ENCODE data around the genes KLHL22, MED15 and SNAP29.

DNA sequence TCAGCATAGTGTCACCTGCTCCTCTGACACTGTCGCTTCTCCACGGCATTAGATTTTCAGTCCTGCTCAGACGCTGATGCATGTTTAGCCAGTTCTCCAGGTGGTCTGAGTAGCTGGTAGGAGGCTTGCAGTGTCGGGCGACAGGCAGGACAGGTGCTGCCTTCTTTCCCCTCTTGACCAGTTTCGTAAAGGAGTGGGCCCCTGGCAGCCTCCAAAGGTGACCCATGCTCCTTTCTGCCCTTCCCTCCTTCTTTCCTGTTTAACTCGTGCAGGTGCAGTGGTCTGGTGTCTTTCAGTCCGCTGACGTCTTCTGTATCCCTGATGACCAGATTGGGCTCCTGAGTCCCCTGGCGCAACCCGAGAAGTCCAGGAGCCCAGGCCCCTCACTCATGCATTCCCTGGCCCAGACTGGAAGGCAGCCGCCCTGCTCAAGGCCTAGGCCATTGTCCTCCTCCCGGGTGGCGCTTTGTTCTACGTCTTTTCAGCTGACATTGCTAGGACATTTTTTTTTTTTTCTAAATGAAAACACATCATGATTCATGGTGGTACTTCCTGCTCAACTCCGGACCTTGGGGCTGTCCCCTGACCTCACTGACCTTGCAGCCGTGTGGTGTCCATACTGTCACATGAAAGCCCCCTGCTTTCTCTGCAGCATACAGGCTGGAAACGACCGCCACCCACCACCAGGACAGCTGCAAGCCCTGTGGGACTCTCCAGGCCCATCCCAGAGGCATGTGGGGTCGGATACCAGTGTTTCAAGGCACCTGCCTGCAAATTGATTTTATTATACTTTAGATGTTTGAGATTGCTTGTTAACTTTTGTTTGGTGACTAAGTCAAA is 25.5 kb upstream of the TXNRD2 start:
- PRO-cap: no peak

DNA sequence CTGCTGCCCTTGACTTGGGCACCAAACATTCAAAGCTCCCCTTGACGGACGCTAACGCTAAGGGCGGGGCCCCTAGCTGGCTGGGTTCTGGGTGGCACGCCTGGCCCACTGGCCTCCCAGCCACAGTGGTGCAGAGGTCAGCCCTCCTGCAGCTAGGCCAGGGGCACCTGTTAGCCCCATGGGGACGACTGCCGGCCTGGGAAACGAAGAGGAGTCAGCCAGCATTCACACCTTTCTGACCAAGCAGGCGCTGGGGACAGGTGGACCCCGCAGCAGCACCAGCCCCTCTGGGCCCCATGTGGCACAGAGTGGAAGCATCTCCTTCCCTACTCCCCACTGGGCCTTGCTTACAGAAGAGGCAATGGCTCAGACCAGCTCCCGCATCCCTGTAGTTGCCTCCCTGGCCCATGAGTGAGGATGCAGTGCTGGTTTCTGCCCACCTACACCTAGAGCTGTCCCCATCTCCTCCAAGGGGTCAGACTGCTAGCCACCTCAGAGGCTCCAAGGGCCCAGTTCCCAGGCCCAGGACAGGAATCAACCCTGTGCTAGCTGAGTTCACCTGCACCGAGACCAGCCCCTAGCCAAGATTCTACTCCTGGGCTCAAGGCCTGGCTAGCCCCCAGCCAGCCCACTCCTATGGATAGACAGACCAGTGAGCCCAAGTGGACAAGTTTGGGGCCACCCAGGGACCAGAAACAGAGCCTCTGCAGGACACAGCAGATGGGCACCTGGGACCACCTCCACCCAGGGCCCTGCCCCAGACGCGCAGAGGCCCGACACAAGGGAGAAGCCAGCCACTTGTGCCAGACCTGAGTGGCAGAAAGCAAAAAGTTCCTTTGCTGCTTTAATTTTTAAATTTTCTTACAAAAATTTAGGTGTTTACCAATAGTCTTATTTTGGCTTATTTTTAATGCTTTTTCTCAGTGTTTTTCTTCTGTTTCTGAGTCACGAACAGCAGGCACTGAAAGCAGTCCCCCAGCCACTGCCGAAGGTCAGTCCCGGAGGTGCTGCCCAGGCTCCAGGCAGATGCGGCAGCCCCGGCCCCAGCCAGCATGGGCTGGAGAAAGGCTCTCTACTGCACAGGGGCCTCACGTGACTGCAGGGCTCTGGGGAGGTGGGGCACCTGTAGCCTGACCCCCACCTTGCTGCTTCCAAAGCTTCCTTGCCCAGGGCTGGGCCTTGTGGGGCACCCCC is 27.8 kb upstream of the TXNRD2 start:
- PRO-cap: no peak

GRCh38 chr22:20033060-20033245 is 12.0 kb downstream of the TANGO2 start:
- PRO-cap: no peak

DNA sequence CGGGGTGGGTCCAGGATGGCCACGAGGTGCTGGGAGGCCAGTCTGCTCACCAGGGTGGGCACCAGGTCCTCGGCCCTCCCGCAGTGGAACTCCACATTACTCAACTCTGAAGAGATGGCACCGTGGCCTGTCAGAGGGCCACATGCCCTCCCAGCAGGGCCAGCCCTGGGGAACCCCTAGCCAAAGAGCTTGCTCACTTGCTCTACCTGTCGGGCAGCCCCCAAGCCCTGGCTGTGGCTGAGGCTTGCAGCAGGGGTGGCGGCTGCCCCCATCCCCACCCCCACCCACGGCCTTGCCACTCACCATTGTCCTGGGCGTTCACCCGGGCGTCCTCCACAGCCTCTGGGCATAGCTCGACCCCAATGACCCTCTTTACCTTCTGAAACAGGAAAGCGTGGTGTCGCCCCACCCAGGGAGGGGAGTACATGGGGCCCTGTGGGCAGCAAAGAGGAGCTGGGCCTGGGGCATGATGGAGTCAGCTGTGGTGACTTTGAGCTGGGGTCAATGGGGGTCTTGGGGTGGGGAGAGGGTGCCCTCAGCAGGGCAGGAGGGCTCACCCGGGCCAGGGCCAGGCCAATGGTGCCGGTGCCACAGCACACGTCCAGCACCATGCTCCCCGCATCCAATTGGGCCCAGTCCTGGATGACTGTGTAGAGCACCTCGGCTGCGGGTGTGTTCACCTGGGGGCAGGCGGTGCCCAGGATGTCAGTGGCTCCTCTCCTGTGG is 2.6 kb upstream of the RANBP1 start:
- PRO-cap: no peak

- PRO-cap: no peak
Observed at GRCh38 chr22:20128614-20129319, 2.8 kb upstream of the ZDHHC8 start.

- PRO-cap: bidirectional peak, plus-strand start at chr22:20212288, minus-strand start at chr22:20212112
Observed at GRCh38 chr22:20211884-20212634, 56.1 kb downstream of the RTN4R start.

DNA sequence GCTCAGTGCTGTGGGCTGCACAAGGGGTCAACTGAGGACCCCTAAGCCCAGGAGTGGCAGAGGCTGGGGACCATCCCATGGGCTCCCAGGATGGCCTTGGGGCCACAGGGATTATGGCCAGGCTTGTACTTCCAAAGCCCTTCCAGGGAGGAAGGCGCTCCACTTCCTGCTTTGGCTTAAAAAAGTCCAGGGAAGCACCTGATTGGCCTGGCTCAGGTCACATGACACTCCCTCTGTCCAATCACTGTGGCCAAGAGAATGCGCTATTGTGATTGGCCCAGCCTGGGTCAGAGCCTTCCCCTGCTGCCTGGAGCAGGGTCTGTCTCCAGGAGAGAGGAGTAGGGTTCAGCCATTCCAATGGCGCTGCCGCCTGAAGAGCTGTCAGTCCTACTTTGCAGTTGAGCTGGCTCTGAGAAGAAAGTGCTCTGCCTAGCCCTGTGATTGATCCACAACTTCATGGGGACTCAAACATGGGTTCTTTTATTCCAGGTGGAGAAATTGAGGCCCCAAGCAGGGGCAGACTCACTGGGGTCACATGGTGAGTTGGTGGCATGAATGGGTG is 48.3 kb downstream of the RTN4R start:
- PRO-cap: no peak

GRCh38 chr22:20235513-20235946 is 32.6 kb downstream of the RTN4R start:
- PRO-cap: no peak

DNA sequence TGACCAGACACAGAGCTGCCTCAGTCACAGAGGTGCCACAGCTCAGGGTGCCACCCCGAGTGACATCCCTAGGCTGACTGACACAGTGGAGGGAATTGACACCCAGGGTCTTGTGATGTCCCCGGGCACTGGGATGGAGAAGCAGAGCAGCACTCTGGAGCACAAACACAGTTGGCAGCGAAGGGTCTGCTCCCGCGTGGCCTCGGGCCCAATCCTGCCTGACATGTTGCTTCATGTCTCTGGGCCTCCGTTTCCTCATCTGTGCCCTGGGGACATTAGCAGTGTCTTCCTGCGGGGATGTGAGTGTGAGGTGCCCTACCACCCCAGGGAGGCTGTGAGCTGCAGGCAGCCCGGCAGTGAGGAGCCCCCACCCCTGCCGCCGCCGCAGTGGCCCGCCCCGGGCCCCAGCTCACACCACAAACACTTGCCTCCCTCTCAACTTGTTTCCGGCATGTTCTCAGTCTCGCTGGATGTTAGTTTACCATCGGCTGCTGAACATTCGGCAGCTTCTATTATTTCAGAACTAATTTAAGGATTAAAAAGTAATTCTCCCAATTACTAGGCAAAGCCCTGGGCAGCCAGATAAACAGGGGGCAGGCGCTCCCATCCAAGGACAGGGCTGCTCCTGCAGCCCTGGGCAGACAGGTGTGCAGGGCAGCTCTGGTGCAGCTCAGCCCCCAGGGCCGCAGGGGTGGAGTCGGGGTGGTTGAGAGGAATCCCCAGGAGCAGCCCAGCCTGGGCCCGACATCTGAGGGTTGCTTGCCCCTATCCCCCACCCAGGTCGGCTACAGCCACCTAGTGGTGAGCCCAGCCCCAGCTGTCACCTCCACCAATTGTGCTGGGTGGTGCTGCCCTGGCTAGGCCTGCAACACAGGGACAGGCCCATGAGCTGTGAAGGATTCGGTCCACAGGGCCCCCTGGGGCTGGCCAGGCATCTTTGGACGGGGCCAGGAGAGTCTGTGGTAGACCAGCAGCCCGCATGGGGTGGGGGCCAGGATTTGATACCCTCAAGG is 29.9 kb downstream of the RTN4R start:
- PRO-cap: unidirectional peak, plus-strand start at position 460 of the sequence

DNA sequence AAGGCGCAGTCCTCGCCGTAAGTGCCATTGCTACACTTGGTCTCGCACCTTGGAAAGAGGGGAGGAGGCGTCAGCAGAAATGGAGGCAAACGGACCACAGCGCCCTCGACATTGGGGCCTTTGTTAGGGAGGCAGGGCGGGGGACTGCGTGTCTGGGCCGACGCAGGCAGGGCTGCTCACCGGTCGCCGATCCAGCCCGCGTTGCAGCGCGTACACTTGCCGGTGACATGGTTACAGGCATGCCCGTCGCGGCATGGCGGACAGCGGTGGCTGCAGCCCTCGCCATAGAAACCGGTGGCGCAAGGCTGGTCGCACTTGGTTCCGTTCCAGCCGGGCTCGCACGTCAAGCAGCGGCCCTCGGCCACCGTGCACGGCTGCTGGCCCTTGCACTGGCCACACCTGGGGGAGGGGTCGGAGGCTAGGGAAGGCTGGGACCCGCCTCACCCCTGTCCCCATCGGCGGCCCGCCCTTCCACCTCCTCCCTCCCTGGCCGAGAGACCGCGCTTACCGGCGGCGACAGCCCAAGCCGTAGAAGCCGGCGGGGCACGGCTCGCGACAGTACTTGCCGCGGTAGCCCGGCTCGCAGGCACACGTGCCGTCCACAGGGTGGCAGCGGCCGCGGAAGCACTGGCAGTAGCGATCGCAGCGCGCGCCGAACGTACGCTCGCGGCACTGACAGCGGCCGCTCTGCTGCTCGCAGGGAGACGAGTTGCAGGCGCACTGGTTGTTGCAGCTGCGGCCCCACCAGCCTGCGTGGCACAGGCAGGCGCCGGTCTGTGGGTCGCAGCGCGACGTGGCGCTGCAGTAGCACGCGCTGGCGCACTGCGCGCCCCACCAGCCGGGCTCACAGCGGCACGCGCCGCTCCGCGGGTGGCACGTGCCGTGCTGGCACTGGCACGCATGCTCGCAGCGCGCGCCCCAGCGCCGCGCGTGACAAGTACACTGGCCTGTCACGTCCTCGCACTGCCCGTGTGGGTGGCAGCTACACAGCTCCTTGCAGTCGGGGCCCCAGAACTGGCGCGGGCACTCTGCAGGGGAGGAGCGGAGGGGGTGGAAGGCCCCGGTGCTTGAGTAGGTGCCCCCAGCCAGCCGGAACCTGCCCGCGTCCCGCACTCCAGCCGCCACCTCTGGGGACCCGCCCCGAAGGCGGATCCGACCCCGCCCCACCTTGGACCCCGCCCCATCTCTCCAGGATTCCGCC is 6.7 kb downstream of the SCARF2 start:
- PRO-cap: no peak

DNA sequence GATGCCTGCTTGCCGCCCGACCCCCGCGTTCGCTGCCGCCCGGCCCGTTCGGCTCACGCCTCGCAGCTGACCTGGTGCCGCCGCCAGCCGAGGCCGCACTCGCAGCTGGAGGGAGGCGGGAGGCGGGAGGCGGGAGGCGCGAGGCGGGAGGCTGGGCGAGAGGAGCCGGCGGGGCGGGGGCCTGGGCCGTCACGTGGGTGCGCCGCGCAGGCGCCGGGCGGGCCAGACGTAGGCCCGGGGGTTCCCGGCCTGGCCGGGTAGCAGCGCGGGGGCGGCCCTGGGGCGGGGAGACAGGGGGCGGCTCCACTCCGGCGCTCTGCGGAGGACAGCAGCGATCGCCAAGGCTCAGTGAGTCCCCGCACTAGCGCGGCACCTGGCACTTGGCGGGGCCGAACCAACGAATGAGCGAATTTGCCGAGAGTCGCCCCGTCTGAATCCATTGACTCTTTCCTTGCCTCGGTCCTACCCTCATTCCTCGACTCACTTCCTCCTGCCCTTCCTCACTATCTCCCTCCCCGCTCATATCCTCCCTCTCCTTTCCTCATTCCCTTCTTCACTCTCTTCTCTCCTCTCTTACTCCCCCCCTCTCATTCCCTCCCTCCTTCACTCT is at the start of gene KLHL22:
Gene KLHL22, minus strand, starts transcription at position 107 of the 610 bp plus-strand sequence.
- PRO-cap: bidirectional peak, plus-strand start at position 241 of the sequence, minus-strand start at position 101 of the sequence

- PRO-cap: bidirectional peak, plus-strand start at chr22:20507616, minus-strand start at chr22:20507479
Observed at GRCh38 chr22:20507021-20507791, at the start of gene MED15. Gene MED15 (plus strand): TSS chr22:20507610.

DNA sequence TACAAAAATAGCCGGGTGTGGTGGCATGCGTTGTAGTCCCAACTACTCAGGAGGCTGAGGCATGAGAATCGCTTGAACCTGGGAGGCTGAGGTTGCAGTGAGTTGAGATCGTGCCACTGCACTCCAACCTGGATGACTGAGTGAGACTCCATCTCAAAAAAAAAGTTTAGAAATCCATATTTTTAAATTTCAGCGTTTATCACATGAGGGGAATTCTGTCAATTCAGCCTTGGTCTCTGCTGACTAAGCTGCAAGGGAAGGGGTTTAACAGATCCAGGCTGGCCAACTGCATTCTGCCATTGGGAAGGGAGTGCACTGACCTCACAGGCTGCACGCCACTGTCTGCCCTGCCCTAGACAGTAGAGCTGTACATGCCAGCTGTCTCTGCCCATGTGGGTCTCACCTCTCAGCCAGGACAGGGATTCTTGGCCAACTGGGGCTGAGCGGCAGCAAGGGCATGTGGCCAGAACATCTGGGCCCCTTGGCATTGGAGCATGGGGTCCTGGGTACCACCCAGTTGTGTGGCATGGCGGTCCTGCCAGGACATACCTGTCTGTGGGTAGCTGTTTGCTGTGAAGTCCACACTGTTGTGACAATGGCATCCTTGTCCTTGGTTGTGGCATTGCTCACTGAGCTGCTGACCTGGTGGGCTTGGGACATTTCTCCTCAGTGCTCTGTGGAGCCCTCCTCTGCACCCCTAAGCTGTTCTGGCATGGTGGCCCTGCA is 46.5 kb downstream of the MED15 start:
- PRO-cap: no peak

DNA sequence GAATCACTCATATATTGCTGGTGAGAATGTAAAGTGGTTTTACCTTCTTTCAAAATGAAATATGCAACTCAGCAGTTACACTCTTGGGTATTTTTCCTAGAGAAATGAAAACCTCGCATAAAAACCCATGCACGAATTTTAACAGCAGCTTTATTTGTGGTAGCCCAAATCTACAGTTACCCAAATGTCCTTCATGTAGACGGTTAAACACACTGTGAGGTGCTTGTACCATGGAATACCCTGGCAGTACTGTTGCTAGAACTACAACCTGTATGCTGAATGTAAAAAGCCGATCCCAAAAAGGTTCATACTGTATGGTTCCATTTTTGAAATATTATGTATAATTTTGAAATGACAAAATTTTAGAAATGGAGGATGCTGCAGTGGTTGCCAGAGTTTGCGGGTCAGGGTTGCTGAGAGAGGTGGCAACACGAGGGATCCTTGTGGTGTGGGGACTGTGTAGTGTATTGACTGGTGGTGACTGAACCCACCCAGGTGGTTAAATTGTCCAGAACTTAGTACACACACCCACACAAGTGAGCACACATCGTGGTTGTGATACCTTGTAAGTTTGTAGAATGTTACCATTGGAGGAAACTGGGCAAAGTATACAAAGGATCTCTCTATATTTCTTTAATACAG is 55.8 kb downstream of the MED15 start:
- PRO-cap: no peak

DNA sequence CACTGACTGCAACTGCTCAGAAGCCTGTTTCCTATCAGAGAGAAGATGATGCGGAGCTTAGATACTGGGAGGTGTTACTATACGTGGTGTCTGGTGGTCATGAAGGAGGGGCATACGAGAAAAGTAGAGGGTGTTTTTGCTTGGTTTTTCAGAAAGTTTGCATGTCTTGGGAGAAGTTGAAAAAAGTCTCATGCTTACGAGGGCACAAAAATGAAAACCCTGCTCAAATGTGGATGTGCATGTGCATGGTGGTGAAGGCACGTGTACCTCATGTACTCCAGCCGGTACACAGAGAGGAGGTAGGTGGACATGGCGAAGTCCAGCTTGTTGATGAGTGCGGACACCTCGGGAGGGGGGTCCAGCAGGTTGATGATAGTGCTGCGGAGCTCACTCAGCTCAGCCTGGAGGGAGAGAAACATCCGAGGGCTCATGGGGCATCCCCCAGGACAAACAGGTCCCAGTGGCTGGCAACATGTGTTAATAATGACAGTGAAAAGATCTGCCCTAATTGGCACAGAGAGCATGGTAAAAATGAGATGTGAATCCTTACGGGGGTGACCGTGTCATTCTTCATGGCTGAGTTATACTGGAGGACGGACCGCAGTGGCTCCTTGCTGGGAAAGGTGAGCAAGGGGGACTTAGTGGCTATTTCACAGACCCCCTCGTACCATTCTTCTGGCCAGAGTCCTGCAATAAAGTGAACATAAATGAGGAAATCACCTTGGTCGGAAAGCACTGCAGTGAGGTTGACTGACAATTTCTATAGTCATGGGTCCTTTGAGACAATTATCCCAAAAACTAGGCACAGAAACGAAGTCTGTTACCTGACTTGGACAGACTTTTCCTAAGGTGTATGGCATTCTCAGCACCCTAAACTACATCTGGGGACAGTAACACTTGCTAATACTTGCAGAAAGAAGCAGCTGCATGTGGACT is 9.1 kb upstream of the SERPIND1 start:
- PRO-cap: no peak

GRCh38 chr22:20772018-20772477 is 1.9 kb upstream of the SERPIND1 start:
- PRO-cap: no peak

DNA sequence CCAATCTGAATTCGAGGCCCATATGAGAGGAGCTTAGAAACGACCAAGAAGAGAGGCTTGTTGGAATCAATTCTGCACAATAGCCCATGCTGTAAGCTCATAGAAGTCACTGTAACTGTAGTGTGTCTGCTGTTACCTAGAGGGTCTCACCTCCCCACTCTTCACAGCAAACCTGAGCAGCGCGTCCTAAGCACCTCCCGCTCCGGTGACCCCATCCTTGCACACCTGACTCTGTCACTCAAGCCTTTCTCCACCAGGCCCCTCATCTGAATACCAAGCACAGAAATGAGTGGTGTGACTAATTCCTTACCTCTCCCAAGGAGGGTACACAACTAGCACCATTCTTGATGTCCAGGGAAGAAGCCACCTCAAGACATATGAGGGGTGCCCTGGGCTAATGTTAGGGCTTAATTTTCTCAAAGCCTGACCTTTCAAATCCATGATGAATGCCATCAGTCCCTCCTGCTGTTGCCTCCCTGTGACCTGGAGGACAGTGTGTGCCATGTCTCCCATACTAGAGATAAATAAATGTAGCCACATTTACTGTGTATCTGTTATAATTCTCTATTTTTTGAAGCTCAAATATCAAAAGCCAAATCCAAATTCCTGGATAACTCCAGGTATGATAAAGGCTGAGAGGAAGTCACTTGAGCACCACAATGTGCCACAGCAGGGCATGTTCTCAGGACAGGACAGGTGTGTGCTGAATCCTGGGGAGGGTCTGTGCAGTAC is 13.4 kb downstream of the SERPIND1 start:
- PRO-cap: no peak

GRCh38 chr22:20843611-20844255 is 14.9 kb downstream of the PI4KA start:
- PRO-cap: no peak

DNA sequence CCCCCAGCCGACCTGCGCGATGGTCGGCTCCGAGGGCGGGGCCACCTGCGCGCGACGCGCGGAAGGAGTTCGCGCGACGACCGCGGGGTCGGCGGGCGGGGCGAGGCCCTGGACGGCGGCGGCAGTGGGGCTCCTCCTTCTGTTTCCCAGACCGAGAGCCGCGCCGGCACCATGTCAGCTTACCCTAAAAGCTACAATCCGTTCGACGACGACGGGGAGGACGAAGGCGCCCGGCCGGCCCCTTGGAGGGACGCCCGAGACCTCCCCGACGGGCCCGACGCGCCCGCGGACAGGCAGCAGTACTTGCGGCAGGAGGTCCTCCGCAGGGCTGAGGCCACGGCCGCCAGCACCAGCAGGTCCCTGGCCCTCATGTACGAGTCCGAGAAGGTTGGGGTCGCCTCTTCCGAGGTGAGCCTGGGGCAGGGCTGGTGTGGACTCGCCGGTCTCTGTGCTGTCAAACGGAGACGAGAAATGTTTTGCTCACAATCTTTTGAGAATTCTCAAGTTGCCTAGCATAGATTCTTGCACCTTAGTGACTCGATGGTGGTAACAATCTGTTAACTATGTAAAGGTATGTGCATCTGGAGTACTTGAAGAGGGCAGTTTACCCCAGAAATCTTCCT is at the start of gene SNAP29:
Gene SNAP29, plus strand, starts transcription at position 68 of the 623 bp plus-strand sequence.
- PRO-cap: bidirectional peak, plus-strand start at position 94 of the sequence, minus-strand start outside the sequence

DNA sequence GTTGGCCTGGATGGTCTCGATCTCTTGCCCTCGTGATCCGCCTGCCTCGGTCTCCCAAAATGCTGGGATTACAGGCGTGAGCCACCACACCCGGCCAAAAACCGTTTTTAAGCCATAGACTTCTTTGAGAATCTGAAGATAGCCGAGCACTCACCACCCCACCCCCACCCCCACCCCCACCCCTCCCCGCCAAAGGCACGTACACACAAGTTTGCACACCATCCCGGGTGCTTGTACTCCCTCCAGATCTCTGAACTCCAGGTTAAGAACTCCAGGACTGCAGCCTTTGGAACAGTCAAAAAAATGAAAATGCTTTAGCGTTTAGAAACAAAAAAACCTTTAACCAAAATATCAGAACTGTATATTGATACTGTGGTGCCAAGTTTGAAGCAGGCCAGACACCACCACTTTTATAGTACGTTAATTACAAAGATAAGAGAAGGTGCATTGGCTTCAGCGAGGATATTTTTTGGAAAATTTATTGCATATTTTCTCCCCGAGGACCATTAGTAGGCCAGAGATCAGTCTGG is 1.7 kb downstream of the CRKL start:
- PRO-cap: no peak

Measured in duodenum (tissue), 1 donor.